Endothelial cell (in vitro differentiated cells): ENCODE measurements around a stretch of chr3.

- PRO-cap, result no peak
These were observed 5.4 kb upstream of the SENP7 start for GRCh38 chr3:101518377-101518921.

DNA sequence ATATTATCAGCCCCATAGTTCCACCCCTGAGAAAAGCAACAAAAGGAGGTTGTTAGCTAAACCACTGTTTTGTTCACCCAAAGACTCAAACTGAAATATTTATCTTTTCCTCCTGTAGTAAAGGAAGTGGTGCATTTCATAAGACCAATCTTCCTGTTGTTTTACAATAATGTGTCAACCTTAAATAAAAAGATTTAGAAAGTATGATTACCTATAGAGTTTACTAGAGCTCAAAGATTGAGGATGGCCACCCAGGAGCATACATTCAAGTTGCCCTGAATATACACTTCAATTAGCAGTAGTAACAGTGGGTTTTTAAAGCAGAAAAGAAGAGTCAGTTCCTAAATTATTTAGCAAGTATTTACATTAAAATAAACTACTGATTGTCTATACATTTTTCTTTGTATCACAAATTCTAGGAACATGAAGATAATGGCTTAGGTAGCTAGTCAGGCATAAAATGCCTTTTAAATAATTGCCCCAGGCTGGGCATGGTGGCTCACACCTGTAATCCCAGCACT is 18.5 kb upstream of the TRMT10C start:
- PRO-cap, result no peak

DNA sequence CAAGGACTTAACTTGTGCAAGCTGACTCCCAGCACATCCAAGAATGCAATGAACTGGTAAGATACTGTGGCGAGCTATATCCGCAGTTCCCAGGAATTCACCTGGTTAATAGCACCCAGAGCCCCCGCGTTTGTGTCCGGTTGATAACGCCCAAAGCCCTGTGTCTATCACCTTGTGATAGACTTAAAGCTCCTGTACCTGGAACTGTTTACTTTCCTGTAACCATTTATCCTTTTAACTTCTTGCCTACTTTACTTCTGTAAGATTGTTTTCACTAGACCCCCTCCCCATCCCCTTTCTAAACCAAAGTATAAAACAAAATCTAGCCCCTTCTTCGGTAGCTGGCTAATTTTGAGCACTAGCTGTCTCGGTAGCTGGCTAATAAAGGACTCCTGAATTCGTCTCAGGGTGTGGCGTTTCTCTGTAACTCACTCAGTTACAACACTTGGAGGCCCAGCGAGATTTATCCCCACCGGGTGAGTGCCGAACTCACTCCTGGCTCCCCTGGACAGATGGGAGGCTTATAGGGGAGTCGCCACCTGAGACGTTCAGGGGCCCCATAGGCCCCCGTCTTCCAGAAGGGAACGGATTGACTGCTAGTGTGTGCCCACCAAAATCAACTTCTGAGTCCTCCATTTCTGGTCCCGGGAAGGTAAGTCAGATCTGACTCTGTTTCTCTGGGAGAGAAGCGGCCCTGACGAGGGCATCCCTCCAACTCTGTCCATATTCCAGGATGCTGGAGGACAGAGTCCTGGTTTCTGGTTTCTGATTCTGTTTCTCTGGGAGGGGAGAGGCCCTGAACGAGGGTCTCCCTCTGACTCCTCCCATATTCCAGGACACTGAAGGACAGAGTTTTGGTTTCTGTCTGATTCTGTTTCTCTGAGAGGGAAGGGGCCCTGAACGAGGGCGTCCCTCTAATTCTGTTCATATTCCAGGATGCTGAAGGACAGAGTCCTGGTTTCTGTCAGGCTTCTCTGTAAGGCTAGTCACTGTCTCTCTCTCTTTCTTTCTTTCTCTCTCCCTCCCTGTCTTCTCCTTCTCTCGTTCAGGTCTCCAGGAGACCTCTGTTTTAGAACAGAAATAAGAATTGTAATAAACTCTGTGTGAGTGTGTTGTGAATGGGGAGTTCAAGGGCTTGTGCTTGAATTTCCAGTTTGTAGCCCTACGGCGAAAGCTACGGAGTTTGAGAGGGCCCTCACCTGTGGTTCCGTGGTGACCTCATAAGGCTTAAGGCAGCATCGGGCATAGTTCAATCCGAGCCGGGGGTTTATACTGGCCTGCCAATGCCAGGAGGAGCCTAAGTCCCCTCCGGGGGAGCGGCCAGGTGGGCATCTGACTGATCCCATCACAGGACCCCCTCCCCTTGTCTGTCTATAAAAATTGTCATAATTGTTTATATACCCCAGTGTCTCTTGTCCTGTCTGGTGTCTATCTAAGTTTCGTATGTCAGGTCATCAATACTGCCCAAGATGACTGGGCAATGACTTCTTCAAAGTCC is 44.2 kb downstream of the ZBTB11 start:
- PRO-cap, result no peak

GRCh38 chr3:101635809-101636799 is 40.8 kb downstream of the ZBTB11 start:
- PRO-cap, result no peak

DNA sequence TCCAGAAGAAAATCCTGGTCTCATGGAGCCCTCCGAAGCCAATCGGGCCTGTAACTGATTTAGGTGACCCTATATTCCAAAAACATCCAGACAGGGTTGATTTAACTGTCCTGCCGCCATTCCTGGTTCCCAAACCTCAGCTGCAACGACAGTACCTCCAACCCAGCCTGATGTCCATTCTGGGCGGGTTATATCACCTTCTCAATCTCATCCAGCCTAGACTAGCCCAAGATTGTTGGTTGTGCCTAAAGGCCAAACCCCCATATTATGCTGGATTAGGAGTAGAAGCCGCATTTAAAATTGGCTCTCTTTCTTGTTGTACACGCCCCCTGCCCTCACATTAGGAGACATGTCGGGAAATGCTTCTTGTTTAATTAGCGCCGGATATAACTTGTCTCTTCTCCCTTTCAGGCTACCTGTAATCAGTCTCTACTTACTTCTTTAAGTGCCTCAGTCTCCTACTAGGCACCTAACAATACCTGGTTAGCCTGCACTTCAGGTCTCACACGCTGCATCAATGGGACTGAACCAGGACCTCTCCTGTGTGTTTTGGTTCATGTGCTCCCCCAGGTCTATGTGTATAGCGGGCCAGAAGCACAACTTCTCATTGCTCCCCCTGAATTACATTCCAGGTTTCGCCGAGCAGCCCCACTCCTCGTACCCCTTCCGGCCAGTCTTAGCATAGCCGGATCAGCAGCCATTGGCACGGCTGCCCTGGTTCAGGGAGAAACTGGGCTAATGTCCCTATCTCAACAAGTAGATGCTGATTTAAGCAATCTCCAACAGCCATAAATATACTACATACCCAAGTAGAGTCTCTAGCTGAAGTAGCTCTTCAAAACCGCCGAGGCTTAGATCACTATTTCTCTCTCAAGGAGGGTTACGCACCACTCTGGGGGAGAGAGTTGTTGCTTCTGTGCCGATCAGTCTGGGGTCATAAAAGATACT is 36.4 kb downstream of the ZBTB11 start:
- PRO-cap, result no peak

DNA sequence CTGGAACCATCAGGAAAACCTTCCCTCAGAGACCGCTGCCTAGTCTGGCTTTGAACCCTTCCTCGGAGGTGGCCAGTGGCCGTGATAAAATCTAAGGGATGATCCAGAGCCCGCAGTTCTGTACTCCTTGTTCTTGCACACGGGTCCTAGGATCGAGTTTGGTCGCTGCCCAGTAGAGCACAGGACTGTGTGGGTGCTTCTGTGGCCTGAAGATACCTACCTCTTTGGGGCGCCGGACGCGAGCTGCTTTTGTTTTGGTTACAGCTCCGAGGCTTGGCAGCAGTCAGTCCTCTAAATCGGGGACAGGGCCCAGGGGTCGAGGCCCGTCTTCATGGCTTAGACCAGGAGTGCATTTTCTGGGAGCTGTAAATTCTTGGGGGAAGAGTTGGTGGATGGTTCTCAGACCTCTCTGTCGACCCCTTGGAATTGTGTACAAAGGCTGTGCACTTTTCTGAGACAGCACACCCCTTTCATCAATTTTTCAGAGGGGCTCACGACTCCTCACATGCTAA is 757 bp downstream of the CEP97 start:
- PRO-cap, result no peak

GRCh38 chr3:101940488-101940943 is 91.2 kb downstream of the NFKBIZ start:
- PRO-cap, result no peak

- PRO-cap, result no peak
These were observed 101.3 kb downstream of the NFKBIZ start for GRCh38 chr3:101950427-101951200.

GRCh38 chr3:102114272-102114591 is 264.9 kb downstream of the NFKBIZ start:
- PRO-cap, result no peak

- PRO-cap, result no peak
These were observed 239.4 kb upstream of the ZPLD1 start for GRCh38 chr3:102195179-102196018.

- PRO-cap, result no peak
These were observed 1294.9 kb downstream of the ZPLD1 start for GRCh38 chr3:103729650-103730103.

GRCh38 chr3:104522071-104522628 is 844.6 kb upstream of the ALCAM start:
- PRO-cap, result no peak

- PRO-cap, result no peak
These were observed 67.4 kb downstream of the CBLB start for GRCh38 chr3:105801432-105801866.

GRCh38 chr3:106193504-106193837 is 324.7 kb upstream of the CBLB start:
- PRO-cap, result no peak

- PRO-cap, result no peak
These were observed 414.5 kb upstream of the CCDC54 start for GRCh38 chr3:106962846-106963119.

GRCh38 chr3:107208039-107208673 is 169.1 kb upstream of the CCDC54 start:
- PRO-cap, result no peak

- PRO-cap, result bidirectional peak, plus-strand start at chr3:107523514, minus-strand start at chr3:107523494; bidirectional peak, plus-strand start at chr3:107524104, minus-strand start at chr3:107523815
These were observed 993 bp downstream of the BBX start for GRCh38 chr3:107523432-107524478.

DNA sequence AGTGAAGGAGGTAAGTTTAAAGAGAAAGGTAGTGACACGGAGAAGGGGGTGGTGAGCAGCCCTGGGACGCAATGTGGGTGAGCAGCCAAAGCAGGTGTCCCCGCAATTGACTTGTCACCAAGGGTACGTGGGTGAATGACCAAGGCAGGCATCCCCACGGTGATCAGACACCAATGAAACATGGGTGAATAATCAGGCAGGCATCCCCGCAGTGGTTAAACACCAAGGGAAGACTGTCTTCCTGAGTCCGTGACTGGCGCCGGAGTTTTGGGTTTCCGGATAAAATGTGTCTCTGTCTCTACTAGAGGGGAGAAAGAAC is 48.4 kb downstream of the BBX start:
- PRO-cap, result no peak

DNA sequence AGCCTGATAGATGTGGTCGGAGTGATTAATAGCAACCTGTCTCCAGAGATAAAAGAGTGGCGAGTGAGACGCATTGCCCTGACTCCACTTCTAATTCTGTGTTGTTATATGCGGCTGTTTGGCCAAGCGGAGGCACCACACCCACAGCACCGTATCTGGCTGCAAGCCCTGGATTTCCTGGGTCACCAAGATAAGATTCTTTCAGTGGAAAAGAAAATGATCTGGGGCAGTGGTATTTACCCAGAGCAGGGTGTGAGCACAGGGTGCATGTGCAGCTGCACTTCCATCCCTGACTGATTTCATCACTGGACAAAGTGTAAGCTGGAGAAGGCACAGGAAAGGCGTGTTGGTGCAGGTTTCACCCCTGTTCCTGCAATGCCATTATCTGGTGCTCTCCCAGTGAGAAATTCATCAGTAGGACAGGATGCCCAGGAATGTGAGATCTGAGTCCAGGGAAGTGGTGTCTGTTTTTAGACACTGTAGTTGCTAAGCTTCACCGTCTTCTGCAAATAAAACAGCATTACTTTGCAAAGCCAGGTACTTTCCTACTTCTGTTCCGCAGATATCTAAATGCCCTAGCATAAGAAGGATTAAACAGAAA is 84.6 kb downstream of the CD47 start:
- PRO-cap, result no peak

DNA sequence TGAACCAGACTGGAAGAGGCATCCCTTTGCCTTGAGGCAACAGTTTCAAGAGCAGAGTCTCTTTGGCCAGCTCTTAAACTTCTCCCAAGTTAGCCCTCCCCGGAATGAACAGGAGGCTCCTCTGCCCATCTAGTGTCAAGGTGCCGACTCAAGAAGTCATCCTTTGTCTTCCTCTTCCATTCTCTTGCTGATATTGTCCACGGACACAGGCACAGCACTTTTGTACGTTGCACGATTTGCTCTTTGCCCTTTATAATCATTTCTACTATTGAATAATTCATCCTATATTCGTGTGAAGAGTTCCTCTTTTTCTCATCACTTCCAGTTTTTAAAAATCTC is 40.8 kb upstream of the CD47 start:
- PRO-cap, result no peak